SJSA1 (cell line): ENCODE data around the genes MUSTN1, RFT1 and WNT5A.

GRCh38 chr3:52472215-52472548 is 16.8 kb downstream of the NISCH start:
- RAMPAGE, long total RNA = no peak

DNA sequence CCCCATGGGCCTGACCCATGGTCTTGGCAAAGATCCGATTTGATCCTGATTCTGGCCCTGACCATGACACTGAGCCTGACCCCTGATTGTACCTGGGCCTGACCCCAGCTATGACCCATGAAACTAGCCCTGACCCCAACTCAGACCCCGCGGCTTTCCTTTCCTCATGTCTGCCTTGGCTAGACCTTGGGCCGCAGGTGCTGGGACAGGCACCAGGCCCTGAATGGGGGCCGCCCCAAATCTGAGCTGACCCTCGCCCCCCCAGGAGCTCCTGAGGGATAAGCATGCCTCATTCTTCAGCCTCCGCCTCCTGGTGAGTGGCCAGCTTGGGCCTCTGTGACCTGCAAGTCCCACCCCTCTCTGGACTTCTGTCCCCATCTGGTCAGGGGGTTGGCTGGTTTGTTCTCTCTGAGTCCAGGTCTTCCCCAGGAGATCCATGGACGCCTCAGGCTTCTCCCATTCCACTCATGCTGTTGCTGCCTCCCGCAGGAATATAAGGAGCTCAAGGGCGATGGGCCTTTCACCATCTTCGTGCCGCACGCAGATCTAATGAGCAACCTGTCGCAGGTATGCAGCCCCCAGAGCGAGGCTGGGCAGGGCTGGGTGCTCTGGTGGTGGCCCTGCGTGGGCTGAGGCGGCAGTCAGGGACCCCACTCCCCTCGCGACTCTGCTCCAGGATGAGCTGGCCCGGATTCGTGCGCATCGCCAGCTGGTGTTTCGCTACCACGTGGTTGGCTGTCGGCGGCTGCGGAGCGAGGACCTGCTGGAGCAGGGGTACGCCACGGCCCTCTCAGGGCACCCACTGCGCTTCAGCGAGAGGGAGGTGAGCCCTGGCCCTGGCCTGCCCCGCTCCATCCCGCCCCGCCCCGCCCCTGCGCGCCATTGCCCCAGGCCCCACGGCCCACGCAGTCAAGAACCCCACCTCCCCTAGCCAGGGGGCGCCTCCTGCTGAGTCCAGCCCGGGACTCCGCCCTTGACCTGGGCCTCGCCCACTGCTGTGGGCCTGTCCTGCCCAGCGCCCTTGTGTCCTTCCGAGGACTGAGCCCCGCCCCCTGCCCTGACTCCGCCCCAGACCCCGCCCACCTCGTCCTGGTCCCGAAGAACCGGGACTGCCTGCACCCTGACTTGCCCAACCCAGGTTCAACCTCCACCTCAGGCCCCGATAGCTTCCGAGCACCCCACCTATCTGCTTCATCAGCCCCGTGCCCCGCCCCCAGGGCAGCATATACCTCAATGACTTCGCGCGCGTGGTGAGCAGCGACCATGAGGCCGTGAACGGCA is 15.2 kb downstream of the NT5DC2 start:
- RAMPAGE, long total RNA = no peak

- RAMPAGE, long total RNA = no peak
Observed at GRCh38 chr3:52524378-52524849, 9.2 kb downstream of the NT5DC2 start.

DNA sequence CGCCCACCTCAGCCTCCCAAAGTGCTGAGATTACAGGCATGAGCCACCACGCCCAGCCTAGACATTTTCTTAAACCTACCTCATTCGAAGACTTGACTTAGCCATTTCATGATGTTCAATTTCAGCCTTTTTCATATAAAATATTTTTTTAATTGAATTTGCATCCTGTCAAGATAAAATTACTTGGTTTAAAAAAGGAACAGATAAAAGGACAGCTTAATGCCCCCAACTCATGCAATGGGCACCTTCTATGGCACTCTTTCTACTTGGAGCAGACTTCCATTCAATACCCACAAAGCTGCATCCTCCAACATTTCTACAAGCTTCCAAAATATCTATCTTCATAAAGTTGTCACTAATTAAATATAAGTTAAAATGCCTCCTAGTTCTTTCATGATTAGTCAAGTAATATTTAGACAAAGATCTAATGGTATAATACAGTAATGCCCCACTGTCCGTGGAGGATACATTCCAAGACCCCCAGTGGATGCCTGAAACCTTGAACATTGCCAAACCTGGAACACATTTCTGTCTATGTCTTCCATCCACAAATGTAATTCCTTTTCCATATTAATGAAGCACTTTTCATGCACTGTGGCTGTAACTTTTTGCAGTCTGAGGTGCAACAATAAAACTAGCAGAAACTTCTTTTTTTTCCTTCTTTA is 41.1 kb upstream of the GNL3 start:
- RAMPAGE, long total RNA = no peak

- RAMPAGE, long total RNA = no peak
Observed at GRCh38 chr3:52819451-52820237, 10.8 kb downstream of the ITIH4 start.

DNA sequence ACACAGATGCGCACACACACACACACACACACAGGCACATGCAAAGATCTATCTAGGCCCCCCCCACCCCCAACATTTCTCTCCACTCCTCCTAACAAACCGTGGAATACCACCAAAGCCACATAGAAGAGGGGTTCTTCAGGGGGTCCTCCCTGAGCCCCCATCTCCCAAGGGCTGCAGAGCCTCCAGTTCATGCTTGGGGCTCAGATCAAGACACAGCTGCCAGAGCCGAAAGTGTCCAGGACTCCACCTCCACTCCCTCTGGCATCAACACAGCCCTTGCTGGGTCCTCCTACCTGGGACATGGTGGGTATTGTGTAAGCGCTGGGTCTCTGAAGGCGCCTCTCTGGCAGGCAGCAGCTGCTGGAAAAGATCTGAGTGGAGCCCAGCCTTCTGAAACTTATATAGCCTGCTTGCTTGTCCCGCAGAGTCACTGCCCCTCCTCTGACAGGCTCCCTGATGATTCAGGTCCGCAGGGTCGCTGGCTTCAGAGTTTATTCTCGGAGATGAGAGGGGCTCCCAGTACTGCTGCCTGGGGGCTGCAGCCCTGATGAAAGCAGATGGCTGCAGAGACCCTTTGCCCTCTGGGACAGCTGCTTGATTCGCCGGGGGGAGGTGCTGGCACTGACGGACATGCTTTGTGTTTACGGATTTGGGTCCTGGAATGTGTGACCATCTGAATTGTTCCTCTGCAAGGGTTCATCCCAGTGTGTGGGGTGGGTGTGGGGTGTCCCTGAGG is at the start of gene MUSTN1:
TSS of gene MUSTN1 (minus strand) at position 376 of the 739 bp plus-strand sequence.
- RAMPAGE, long total RNA = no peak

- RAMPAGE, long total RNA = no peak
Observed at GRCh38 chr3:53130041-53130863, at the start of gene RFT1. Gene RFT1 (minus strand): TSS chr3:53130435.

GRCh38 chr3:53167449-53168268 is 6.7 kb downstream of the PRKCD start:
- RAMPAGE, long total RNA = no peak

DNA sequence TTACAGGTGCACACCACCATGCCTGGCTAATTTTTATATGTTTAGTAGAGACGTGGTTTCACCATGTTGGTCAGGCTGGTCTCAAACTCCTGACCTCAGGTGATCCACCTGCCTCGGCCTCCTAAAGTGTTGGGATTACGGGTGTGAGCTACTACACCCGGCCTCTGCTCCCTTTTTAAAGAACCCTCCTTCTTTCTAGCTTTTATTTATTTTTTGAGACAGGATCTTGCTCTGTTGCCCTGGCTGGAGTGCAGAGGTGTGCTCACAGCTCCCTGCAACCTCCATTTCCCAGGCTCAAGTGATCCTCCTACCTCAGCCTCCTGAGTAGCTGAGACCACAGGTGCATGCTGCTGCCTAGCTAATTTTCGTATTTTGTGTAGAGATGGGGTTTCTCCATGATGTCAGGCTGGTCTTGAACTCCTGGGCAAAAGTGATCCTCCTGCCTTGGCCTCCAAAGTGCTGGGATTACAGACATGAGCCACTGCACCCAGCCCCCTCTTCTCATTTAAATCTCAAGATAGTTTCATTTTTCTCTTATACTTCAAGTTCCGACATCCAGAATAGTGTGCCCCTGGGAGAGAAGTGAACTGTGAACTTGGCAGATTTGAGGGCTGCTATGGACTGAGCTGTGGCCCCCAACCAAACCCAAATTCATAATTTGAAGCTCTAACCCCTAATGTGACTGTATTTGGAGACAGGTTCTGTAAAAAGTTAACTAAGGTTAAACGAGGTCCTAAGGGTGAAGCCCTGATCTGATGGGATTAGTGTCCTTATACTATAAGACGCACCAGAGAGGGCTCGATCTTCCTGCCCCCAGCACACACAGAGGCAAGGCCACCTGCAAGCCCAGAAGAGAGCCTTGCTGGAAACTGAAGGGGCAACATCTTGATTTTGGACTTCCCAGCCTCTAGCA is 34.3 kb downstream of the TKT start:
- RAMPAGE, long total RNA = no peak

- RAMPAGE, long total RNA = no peak
Observed at GRCh38 chr3:53223586-53224453, 32.0 kb downstream of the TKT start.

DNA sequence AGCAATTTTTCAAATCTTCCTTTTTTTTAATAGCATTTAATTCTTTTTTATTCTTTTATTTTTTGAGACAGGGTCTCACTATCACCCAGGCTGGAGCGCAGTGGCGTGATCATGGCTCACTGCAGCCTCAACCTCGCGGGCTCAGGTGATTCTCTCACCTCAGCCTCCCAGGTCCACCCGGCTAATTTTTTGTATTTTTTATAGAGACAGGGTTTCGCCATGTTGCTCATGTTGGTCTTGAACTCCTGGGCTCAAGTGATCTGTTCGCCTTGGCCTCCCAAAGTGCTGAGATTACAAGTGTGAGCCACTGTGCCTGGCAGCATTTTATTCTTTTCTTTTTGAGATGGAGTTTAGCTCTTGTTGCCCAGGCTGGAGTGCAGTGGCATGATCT is 11.6 kb downstream of the DCP1A start:
- RAMPAGE, long total RNA = no peak

DNA sequence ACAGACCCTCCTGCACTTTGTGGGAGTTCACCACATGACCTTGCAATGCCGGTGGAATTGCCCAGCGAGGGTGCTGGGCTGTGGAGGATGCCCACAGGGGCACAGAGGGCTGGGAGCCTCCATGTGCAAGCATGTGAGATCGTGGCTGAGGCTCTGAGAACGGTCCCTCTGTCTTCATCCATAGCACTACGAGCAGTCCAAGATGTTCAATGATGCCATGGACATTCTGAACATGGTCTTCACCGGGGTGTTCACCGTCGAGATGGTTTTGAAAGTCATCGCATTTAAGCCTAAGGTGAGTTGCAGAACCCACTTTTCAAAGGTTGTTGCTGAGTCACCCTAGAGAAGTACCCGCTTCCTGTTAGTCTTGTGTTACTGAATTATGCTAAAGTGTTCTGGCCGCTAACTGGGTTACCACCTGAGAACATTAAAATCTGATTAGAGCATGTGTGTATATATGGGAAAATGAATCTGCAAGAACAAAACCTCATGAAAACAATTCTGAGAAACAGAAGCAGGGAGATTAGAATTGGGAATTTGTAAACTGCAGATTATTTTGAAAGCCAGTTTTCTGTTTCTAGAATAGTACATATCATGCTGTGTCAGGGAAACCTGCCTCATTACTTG is 92.7 kb downstream of the CHDH start:
- RAMPAGE, long total RNA = no peak

GRCh38 chr3:53848072-53848484 is 1.7 kb downstream of the IL17RB start:
- RAMPAGE, long total RNA = no peak

- RAMPAGE, long total RNA = no peak
Observed at GRCh38 chr3:54121643-54122524, 468 bp upstream of the CACNA2D3 start.

DNA sequence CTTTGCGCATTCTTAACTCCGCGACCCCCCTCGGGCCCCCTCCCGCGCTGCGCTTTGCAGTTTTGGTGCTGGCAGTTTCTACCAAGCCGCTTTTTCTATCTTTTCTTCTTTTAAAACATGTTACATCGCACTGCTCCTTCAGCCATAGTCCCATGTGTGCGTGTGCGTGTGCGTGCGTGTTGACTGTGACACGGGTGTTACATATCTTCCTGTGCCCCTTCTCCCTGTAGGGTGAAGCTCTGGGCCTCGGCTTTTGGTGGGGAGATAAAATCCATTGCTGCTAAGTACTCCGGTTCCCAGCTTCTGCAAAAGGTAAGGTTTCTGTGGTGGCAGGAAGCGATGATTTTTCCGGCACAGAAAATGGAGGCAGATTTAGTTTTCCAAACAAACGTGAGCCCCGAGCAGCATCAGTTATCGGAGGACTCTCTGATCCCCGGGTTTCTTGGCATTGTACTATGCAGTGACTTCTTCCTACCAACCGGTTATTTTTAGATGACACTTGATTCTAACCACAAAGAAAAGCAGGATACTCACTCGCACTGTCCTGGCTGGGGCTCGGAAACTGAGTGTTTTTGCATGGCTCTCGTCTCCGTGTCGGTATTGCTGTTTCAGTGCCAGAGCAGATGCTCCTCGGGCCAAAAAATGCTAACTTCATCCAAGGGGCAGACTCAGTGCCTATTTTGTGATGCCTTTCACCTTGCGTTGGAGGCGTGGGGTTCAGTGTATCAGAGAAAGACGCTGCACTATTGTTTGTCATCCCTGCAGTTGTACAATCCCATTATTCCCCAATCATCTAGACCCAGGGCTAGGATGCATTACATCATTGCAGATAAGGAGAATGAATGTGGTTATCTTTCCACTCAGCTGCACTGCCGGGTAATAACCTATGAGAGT is 1.2 kb downstream of the CACNA2D3 start:
- RAMPAGE, long total RNA = no peak

DNA sequence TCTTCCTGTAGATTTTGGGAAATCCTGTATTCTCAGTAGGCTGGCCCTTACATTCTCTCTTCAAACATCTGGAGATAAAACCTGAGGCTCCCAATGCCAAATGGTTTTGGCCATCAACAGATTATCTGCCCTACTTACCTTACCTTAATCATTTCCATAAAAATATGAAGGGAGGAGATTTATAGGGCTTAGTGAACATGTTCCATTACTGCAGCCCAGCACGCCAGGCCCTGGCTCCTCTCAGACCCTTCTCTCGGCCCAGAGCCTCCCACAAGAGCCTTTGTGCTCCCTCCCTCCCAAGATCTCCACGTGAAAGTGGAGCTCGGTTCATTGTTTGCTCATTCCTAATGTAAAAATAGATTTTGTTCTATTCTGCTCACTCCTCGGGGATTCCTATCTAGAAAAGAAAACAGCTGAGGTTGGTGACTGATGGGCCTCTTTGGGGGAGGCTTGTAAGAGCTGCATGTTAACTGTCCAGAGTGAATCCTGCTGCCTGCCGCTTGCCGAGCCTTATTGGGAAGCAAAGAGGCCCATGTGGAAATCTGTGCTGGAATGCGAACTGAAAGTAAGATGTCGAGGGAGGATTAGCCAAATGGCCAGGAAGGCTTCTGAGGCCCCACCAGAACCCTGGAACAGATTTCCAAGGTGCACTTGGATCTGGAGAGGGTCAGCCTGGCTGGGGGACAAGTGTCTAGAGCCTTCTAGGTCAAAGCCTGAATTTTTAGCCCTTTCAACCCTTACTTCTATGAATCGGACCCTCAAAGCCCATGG is 267.2 kb downstream of the LRTM1 start:
- RAMPAGE, long total RNA = no peak

DNA sequence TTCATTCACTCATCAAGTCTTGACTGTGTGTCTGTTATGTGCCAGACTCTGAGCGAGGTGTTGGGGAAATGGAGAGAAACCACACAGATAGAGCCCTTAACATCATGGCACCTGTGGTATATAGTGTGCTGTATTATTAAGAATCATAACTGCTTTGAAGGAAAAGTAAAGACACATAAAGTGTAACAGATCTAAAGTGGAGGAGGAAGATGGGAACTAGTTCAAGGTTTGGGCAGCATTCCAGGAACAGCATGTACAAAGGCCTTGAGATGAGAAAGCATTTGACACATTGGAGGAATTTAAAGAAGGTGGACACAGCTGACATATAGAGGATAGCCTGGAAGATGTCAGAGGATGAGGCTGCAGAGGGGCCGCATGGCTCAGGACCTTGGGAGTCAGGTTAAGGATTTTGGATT is 39.0 kb downstream of the LRTM1 start:
- RAMPAGE, long total RNA = no peak

- RAMPAGE, long total RNA = no peak
Observed at GRCh38 chr3:55486751-55487766, at the start of gene WNT5A. Gene WNT5A (minus strand): TSS chr3:55487306.

GRCh38 chr3:56725138-56725773 is 42.2 kb upstream of the TASOR start:
- RAMPAGE, long total RNA = no peak

GRCh38 chr3:56787781-56788229 is 13.9 kb downstream of the ARHGEF3 start:
- RAMPAGE, long total RNA = no peak